Lung (tissue), 4 donors: ENCODE data around the gene RGS12.

- PRO-cap: no peak
- RAMPAGE, long total RNA: no peak
- RRBS: no CpG with 5 or more reads among the region's 17 CpGs
Measured at GRCh38 chr4:2746086-2746729, 9.9 kb downstream of the TNIP2 start.

GRCh38 chr4:2794152-2795372 lies 1.7 kb downstream of the SH3BP2 start:
- PRO-cap: no peak
- RAMPAGE, long total RNA: no peak
- RRBS: no CpG with 5 or more reads among the region's 19 CpGs

DNA sequence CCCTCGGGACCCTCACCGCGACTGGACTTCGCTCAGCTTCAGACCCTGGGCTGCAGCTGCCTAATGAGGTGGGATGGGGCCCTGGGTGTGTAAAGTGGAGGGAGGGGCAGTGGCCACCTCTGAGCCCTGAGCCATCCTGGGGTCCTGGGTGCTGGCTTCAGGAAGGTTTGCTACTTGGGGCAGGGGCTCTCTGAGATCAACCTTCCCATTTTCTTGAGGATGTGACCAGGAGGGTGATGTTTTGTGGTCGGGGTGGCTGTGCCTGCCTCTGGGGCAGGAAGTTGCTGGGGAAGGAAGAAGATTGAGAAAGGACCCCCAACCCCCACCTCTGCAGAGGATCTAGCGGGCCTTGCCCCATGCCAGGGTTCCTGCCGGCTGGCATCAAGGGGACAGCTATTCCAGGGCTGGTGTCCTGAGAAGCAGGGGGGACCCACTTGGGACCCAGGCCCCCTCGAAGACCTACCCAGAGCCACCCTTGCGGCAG lies 6.4 kb downstream of the SH3BP2 start:
- PRO-cap: no peak
- RAMPAGE, long total RNA: no peak
- RRBS: no CpG with 5 or more reads among the region's 9 CpGs

- PRO-cap: bidirectional peak, plus-strand start at chr4:2812291, minus-strand start at chr4:2812192
- RAMPAGE, long total RNA: no peak
- RRBS: 32% methylated on average over 7 of the region's 29 CpGs
Measured at GRCh38 chr4:2811468-2812542, 18.9 kb downstream of the SH3BP2 start.

DNA sequence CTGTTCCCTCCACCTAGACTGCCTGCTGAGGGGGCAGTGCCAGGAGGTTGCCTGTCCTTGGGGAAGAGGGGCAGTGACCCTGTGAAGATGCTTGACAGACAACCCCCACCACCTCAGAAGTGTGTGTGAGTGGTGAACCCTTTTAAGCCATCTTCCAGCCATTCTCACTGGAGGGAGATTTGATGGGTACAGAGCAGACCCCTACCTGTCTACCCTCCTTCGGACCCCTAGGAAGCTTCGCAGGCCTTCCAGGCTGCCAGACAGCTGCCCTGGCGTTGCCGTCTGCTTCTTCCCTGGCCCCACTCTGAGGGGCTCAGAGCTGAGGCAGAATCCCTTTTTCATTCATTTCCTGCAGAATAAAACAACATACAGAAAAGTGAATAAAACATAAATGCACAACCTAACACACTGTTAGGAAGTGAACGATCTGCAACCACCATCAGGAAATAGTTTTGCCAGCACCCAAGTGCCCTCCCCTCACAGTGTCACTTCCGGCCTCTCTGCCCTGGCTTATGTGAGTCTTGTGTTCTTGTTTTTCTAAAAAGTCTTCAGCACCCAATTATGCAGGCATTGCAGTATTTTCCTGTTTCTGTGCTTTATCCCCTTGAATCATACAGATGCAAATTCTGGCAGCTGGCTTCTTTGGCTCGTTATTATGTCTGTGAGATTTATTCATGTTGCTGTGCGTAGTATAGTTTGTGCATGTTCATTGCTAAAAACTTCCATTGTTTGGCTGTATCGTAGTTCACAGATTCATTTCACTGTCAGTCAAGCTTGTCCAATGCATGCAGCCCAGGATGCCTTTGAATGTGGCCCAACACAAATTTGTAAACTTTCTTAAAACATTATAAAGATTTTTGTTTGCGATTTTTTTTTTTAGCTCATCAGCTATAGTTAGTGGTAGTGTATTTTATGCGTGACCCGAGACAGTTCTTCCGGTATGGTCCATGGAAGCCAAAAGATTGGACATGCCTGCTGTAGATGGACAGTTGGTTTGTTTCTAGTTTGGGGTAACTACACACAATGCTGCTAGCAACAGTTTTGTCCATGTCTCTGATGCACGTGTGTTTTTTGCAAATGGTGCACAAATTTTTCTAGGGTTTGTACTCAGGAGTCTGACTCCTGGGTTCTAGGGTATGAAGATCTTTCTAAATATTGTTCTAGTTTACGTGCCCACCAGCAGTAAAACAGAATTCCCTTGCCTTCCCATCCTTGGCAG lies 5.5 kb upstream of the ADD1 start:
- PRO-cap: no peak
- RAMPAGE, long total RNA: no peak
- RRBS: no CpG with 5 or more reads among the region's 15 CpGs

DNA sequence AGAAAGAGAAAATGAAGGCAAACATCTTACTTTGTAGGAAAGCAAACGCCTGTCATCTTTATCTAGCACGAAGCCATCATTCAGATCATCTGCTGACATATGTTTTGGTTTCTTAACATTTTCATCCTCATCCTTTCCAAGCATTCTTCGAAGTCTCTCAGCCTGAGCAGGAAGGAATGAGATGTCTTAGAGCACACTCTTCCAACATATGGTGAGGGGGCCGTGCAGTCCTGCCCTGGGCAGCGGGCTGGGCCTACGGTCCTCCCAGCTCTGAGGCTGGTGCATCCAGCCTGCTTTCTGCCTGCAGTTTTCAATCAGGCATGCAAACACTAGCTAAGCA lies 12.2 kb downstream of the NOP14 start:
- PRO-cap: no peak
- RAMPAGE, long total RNA: no peak
- RRBS: no CpG with 5 or more reads among the region's 6 CpGs

DNA sequence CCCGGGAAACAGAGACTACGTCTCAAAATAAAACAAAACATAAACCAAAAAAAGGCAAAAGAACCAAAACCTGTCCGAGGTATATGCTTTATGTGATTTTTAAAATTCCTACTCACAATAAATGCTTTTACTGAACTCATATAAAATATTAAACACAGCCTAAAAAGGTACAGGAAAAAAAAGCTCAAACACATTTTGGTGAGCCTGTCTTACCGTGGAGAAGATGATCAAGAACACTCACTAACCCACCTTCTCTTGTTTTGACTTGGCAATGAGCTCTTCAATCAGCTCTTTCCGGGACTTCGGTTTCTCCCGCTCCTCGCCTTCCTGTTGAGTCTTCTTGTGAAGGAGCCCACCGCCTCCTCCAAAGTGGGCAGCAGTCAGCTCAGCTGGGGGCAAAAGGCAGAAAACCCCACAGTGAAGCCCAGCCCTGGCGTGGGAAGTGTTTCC lies 9.0 kb downstream of the NOP14 start:
- PRO-cap: no peak
- RAMPAGE, long total RNA: no peak
- RRBS: no CpG with 5 or more reads among the region's 10 CpGs

DNA sequence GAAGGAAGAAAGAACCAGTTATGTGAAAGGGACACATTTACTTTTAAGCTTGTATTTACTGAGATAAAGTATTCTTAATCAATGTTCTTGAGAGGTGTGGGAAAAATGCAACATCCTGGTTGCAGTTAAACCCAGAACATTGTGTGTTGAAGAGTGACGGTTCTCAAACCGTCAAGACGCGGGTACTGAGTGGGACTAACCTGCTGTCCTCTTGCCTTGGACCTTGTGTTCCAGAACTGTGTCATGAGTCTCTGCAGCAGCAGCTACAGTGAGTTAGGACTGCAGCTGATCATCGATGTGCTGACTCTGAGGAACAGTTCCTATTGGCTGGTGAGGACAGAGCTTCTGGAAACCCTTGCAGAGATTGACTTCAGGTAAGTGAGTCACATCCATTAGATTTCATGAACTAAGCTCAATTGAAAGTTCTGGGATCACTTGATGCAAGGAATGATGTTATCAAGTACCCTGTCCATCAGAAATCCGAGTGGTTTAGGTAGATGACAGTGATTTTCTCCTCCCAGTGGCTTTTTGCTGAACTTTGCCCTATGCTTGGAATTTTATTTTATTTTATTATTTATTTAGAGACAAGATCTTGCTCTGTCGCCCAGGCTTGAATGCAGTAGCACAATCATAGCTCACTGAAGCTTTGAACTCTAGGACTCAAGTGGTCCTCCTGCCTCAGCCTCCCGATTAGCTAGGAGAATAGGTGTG lies 59.8 kb downstream of the HTT start:
- PRO-cap: no peak
- RAMPAGE, long total RNA: no peak
- RRBS: no CpG with 5 or more reads among the region's 8 CpGs

DNA sequence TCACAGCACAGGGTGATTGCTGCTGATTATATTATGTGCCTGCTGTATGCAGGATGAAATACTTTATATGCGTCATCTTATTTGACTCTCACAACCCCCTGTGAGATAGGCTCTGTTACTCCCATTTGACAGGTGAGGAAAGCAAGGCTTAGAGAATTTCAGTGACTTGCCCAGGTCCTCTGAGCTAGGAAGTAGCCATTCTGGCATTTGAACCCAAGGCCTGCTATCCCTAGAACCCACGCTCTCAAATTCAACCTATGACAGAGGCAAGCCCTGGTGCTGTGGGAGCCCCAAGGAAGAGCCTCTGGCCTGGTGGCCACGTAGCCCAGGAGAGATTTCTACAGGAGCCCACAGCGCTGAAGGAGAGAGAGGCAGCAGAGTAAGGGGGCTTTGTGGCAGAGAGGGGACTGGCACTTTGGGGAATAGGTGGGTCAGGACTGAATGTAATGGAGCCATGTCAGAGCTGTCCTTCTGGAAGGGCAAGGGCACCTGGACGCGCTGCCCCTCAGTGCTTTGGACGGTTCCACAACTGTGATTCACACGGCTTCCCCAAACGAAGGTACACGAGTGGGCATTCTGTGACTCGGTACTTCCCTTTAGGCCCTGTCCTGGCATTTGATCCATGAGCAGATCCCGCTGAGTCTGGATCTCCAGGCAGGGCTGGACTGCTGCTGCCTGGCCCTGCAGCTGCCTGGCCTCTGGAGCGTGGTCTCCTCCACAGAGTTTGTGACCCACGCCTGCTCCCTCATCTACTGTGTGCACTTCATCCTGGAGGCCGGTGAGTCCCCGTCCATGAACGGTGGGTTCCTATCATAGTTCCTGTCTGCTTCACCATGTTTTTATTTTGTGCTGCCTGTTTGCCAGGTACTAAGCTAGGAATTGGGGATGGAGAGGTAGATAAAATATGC lies 35.3 kb upstream of the MSANTD1 start:
- PRO-cap: no peak
- RAMPAGE, long total RNA: no peak
- RRBS: no CpG with 5 or more reads among the region's 17 CpGs

GRCh38 chr4:3223372-3223599 lies 25.7 kb upstream of the MSANTD1 start:
- PRO-cap: no peak
- RAMPAGE, long total RNA: no peak
- RRBS: no CpG with 5 or more reads among the region's 6 CpGs

GRCh38 chr4:3291534-3291955 lies 1.3 kb upstream of the RGS12 start:
- PRO-cap: no peak
- RAMPAGE, long total RNA: no peak
- RRBS: no CpG with 5 or more reads among the region's 17 CpGs

DNA sequence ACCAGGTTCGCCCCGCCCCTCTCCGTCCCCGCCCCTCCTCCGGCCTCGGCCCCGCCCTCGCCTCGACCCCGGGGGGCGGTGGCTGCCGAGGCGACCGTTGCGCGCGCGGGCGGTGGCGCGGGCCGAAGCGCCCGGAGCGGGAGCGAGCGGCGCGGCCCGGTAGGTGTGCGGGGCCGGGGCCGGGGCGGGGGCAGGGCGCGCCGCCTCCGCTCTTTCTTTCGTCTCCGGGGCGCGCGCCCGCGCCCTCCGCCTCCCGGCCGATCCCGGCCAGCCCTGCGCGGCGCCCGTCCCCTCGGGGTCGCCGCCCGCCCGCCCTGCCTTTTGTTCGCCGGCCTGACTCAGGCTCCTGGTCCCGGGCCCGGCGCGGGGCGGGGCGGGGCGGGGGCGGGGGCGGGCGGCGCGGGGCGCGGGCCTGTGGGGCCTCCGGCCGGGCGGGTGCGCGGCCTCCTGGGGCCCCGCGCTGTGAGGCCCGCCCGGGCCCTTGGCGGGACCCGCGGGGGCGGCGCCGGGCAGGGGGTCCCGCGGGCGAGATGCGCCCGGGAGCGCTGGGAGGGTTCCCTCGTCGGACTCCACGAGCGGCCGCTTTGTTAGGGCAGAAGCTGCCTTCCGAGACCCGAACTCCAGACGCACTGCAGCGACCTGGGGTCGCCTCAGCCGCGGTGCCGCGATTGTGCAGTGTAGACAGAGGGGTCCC lies at the start of gene RGS12:
Gene RGS12 (plus strand): TSS at position 81 of the 694 bp plus-strand sequence.
- PRO-cap: bidirectional peak, plus-strand start at position 106 of the sequence, minus-strand start outside the sequence; bidirectional peak, plus-strand start at position 407 of the sequence, minus-strand start at position 323 of the sequence
- RAMPAGE, long total RNA: no peak
- RRBS: under 1% methylated on average over 47 of the region's 109 CpGs

DNA sequence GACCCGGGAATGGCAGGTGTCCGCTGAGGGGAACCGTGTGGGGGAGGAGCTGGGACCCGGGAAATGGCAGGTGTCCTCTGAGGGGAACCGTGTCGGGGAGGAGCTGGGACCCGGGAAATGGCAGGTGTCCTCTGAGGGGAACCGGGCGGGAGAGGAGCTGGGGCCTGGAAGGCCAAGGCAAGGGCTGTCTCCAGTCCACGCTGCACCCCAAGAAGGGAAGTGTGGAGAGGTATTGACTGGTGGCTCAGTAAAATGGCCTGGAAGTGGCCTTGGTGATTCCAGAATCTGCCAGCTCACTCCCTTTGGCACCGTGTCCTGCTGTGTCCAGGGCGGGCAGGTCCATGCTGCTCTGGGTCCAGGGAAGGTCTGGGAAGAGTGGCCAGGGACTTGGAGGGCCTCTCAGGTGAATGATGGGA lies 17.4 kb downstream of the RGS12 start:
- PRO-cap: no peak
- RAMPAGE, long total RNA: no peak
- RRBS: no CpG with 5 or more reads among the region's 12 CpGs

GRCh38 chr4:3354289-3354856 lies 61.6 kb downstream of the RGS12 start:
- PRO-cap: no peak
- RAMPAGE, long total RNA: no peak
- RRBS: no CpG with 5 or more reads among the region's 5 CpGs

DNA sequence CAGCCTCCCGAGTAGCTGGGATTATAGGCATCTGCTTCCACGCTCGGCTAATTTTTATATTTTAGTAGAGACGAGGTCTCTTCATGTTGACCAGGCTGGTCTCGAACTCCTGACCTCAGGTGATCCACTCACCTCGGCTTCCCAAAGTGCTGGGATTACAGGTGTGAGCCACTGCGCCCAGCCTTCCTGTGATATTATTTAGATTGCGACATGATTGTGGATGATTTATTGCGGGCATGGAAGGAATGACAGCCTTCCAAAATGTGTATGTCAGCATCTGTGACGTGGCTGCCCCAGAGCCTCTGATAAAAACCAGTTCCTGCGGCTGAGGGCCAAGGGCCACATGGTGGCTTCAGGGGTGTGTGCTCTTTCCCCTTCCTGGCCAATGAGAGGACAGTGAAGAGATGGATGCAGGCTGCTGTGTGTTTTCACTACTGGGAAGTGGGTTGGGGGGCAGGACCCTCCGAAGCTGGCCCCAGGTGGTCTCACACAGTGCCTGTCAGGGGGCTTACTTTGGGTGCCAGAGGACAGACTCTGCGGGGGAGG lies 57.4 kb upstream of the HGFAC start:
- PRO-cap: no peak
- RAMPAGE, long total RNA: no peak
- RRBS: no CpG with 5 or more reads among the region's 13 CpGs

GRCh38 chr4:3399682-3400247 lies 42.0 kb upstream of the HGFAC start:
- PRO-cap: no peak
- RAMPAGE, long total RNA: no peak
- RRBS: no CpG with 5 or more reads among the region's 4 CpGs

GRCh38 chr4:3442251-3442743 lies 529 bp downstream of the HGFAC start:
- PRO-cap: no peak
- RAMPAGE, long total RNA: no peak
- RRBS: no CpG with 5 or more reads among the region's 12 CpGs

GRCh38 chr4:3464698-3465454 lies 1.8 kb downstream of the DOK7 start:
- PRO-cap: no peak
- RAMPAGE, long total RNA: no peak
- RRBS: 73% methylated on average over 2 of the region's 18 CpGs

DNA sequence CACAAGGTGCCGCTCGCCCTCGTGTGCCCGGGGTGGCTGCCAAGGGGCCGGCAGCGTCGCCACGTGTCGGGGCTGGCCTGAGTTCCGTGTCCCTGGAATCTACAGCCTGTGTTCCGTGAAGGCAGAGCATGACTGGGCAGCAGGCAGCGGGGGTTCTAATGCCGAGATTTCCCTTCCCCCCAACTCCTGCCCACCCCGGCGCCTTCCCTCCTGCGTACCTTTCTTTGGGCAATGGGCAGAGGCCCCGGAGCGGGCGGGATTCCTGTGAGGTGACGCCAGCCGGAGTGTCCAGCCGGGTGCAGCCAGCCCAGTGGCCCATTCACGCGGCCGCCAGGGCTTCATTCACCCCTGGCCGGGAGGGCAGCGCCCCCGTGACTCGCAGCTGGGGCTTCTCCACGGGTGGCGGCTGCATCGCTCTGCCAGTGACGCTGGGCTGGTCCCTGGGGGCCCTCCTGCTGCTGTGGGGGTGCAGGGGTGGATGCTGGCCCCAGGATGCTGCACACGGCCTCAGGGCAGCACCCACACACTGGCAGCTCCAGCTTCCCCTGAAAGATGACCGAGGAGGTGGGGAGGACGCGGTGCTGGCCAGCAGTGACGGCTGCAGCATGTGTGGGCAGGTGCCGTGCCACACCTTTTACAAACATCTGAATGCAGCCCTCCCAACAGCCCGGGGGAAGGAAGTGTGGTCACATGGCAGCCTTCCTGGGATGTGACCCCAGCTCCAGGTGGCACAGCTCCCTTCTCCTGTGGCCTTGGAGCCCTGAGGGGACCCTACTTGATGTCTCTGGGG lies 21.3 kb downstream of the DOK7 start:
- PRO-cap: no peak
- RAMPAGE, long total RNA: no peak
- RRBS: 47% methylated on average over 16 of the region's 40 CpGs

DNA sequence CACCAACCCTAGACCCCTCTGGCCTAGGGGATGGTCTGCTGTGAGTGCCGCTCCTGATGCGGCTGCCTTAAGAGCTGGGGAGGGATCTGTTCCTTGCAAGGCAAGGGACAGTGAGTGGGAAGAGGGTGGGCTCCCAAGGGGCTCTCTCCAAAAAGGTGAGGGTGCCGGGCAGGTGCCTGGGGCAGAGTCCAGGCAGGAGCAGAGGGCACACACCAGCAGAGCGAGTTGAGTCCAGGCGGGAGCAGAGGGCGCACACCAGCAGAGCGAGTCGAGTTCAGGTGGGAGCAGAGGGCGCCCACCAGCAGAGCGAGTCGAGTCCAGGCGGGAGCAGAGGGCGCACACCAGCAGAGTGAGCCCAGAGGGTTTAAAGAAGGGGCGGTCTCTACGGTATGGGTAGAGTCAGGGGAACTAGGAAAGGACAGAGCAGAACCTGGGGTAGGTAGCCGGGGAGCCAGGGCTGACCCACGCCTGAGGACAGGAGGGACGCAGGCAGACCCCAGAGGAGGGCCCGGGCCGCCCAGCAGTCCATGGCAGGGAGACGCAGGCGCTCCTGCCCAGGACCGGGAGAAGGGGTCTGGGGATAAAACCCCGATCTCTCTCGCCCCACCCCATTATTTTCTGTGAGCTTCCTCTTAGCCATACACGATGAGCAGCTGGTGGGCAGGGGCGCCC lies 22.0 kb upstream of the ADRA2C start:
- PRO-cap: no peak
- RAMPAGE, long total RNA: no peak
- RRBS: 55% methylated on average over 8 of the region's 27 CpGs